SK-MEL-5 (cell line): ENCODE measurements around the gene GDI1.

GRCh38 chrX:153829302-153829776, 1.0 kb downstream of the PDZD4 start:
RAMPAGE:
- cytosol, long total RNA = no peak
- long total RNA = no peak
- nucleus, long total RNA = no peak

DNA sequence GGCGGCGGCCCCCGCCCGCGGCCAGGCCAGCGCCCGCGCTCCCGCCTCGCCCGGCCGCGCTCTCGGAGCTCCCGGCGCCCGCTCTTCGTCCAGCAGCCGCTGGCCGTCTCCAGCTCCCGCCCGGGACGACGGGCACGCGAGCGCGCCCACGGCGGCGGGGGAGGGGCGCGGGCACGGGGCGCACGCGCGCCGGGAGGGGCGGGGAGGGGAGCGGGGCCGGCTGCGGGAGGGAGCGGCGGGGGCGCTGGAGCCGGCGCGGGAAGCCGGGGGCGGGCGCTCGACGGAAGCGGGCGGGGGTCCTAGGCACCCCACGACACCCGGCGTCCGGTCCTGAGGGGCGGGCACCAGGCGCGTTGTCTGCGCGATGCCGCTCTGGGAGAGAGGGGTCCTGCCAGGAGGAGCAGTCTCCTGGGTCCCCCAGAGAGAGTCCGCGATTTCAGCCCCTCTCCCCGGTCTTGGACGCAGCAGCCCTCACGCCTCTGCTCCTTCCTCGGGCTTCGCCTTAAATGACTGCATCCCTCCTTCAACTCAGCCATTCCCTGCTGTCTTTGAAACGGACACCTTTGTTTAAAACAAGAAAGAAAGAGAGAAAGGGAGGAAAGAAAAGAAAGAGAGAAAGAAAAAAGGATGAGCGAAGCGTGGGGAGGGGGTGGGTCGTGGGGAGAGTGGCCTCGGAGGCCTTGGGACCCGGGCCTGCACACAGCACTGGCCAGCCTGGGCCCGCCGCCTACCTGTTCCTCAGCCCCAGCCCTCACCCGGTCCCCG, 615 bp upstream of the PDZD4 start:
RAMPAGE:
- cytosol, long total RNA = no peak
- long total RNA = no peak
- nucleus, long total RNA = no peak

RAMPAGE:
- cytosol, long total RNA = no peak
- long total RNA = no peak
- nucleus, long total RNA = no peak
Measured at GRCh38 chrX:153903555-153903837, 977 bp upstream of the AVPR2 start.

DNA sequence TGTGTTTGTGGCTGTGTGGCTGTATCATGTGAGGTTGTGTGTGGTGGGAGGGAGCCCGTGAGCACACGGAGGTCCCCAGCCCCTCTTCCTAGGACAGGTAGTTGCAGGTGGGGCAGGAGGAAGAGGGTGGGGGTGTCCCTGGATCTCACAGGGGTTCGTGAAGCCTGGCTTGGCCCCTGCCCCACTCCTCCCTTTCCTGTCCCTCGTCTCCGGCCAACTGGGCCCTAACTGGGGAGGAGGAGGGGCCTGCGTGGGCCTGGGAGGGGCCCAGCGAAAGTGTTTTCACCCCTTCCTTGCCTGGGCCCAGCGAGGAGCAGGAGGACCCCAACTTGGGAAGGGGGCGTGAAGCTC, 470 bp upstream of the AVPR2 start:
RAMPAGE:
- cytosol, long total RNA = no peak
- long total RNA = no peak
- nucleus, long total RNA = no peak

RAMPAGE:
- cytosol, long total RNA = no peak
- long total RNA = no peak
- nucleus, long total RNA = no peak
Measured at GRCh38 chrX:153943287-153943754, 1.1 kb downstream of the RENBP start.

RAMPAGE:
- cytosol, long total RNA = no peak
- long total RNA = no peak
- nucleus, long total RNA = no peak
Measured at GRCh38 chrX:153954113-153954775, 9.8 kb upstream of the RENBP start.

DNA sequence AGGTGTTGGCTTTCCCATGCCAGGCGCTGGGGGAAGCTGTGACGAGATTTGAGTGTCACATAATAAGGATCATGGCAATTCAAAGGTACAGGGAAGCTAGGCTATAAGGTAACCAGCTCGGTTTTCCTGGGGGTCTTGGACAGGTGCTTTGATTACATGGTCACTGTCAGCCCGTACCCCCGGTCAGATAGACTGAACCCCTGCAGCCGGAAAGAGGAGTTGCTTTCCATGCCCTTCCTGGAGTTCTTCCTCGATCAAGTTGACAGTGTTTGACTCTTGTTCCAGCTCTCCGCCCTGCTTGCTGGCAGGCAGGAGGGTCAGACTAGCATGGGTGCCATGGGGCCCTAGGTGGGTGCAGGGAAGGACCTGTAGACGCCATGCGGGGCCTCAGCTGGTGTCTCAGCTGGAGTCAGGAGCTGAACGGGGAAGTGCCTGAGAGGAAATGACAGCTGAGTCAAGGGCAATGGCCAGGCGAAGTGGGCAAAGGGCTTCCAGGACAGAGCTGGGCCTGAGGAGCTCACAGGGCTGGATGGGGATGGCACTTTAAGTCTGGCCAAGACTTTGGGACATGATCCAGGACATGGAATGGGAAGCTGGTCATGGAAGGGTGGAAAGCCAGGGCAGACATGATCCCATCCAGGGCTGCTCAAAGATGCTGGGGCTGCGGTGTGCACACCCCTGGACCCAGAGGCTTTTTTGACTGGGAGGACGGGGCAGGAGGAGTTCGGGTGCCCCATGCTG, 1.6 kb downstream of the TMEM187 start:
RAMPAGE:
- cytosol, long total RNA = no peak
- long total RNA = no peak
- nucleus, long total RNA = no peak

RAMPAGE:
- cytosol, long total RNA = no peak
- long total RNA = no peak
- nucleus, long total RNA = no peak
Measured at GRCh38 chrX:154012696-154012833, 7.1 kb downstream of the IRAK1 start.

RAMPAGE:
- cytosol, long total RNA = no peak
- long total RNA = no peak
- nucleus, long total RNA = no peak
Measured at GRCh38 chrX:154014170-154014679, 5.5 kb downstream of the IRAK1 start.

GRCh38 chrX:154084378-154085146, 13.0 kb downstream of the MECP2 start:
RAMPAGE:
- cytosol, long total RNA = no peak
- long total RNA = no peak
- nucleus, long total RNA = no peak

RAMPAGE:
- cytosol, long total RNA = no peak
- long total RNA = no peak
- nucleus, long total RNA = no peak
Measured at GRCh38 chrX:154116252-154116866, 18.8 kb upstream of the MECP2 start.

RAMPAGE:
- cytosol, long total RNA = no peak
- long total RNA = no peak
- nucleus, long total RNA = no peak
Measured at GRCh38 chrX:154121390-154121747, 22.7 kb upstream of the OPN1LW start.

DNA sequence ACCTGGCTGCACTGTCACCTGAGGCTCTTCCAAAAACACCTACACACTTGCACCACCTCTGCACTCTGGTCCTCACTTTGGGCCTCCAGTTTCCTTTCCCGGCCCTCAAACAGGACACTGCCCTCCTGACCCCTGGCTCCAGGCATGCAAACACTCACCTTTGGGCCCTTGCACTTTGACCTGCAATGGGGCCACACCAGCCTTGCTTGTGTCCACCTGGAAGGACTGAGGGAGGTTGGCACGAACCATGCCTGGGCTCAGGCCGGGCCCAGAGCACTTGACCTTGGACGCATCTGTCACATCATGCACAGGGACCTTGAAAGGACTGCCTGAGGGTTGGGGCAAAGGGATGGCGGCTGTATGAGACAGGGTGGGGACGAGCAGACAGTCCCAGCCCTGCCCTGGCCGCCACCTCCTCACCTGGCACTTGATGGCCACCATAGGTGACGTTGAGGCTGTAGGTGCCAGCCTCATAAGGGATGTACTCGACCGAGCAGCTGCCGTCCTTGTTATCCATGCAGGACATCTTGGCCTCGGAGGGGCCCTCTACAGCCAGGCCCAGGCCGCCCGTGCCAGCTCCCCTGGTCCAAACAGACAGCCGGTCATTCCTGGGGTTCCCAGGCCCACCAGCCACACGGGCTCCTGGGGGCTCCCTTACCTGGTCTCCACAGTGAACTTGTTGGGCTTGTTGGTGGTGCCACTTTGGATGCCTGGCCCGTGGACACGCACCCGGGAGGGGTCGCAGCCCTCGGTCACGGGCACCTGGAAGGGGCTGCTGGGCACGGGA, 15.4 kb downstream of the FLNA start:
RAMPAGE:
- cytosol, long total RNA = no peak
- long total RNA = no peak
- nucleus, long total RNA = no peak

RAMPAGE:
- cytosol, long total RNA = no peak
- long total RNA = no peak
- nucleus, long total RNA = no peak
Measured at GRCh38 chrX:154381124-154381994, 2.3 kb downstream of the EMD start.

DNA sequence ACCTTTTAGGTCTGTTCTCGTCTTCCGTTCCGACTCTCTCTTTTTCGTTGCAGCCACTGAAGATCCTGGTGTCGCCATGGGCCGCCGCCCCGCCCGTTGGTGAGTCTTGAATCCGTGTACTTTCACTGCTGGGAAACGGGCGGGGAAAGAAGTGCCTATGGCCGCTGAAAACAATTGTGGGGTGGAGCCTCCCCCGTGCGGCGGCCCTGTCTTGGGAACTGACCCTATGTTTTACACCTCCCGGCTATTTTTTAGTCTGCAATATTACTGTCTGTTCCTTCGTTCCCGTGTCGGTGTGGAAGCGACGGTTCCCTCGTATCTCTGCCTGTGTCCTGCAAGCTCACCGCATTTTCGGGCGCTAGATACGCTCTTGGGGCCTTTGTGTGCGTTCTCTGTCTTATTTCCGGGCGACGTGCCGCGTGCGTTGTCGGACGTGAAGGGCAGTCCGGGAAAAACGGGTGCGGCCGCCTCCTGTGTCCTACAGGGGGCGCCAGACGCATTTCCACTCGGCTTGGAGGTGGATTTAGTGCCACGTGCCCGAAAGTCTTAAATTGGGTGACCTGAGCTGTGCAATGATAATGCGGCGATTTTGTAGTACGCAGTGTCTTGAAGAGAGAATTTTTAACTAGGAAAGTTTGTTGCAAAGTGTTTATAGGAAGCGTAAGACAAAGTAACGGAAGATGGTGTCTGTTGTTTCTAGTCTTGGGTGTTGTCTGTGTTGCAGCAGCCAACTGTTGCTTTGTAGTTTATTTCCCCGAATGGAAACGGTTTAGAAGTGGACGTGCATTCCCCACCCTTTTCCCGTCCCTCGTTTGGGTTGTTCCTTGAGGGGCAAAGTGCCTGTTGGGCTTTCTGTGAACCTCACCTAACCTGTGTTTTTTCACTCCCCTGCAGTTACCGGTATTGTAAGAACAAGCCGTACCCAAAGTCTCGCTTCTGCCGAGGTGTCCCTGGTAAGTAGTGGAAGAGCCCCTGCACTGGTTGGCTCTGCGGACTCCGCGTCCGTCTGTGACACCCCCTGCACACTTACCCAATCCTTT, 587 bp downstream of the RPL10 start:
RAMPAGE:
- cytosol, long total RNA = start-site peak on the minus strand centred at position 381 of the sequence, 73 bp wide, 33 and 48 reads in 2 replicates
- long total RNA = start-site peak on the minus strand centred at position 401 of the sequence, 33 bp wide, 11 and 31 reads in 2 replicates
- nucleus, long total RNA = start-site peak on the minus strand centred at position 414 of the sequence, 58 bp wide, 90 and 37 reads in 2 replicates; start-site peak on the plus strand centred at position 521 of the sequence, 116 bp wide, 299 and 119 reads in 2 replicates

DNA sequence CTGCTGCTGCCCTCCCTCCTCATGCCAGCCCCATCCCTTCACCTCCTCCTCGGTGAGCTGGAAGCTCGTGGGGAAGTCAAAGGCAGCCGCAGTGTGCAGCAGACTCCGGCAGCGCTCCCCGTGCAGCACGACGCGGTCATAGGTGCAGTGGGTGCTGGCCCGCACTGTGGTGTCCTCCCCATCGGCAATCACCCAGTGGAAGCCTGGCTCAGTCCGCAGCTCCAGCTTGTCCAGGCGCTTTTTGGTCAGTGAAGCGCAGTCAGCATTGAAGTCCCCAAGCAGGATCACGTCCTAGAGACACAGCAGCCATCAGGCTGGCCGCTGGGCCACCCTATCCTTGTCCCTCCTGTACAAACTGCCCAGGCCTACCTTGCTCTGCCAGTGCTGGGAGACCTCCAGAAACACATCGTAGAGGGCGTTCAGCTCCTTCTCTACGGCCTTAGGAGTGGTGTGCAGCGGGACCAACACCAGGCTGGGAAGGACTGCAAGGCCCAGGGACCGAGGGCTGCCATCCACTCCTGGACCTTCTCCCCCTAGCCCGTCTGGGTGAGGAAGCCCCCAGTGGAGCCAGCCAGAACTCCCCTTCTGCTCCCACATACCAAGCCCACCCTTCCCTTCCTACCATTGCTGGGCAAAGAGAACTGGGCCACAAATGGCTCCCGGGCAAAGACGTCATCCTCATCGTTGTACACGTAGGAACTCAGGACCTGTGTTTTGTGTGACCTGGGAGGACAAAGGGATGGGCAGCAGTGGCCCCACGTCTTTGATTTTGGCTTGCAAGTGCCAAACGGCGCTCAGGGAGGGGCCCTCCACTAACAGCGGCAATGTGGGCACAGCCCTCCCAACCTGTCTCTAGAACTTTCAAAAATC, 5.0 kb downstream of the RPL10 start:
RAMPAGE:
- cytosol, long total RNA = no peak
- long total RNA = no peak
- nucleus, long total RNA = no peak

GRCh38 chrX:154413514-154414321, 2.4 kb downstream of the TAFAZZIN start:
RAMPAGE:
- cytosol, long total RNA = no peak
- long total RNA = no peak
- nucleus, long total RNA = no peak

RAMPAGE:
- cytosol, long total RNA = start-site peak on the plus strand at chrX:154437157-154437165, 91 and 151 reads in 2 replicates
- long total RNA = start-site peak on the plus strand at chrX:154437156-154437185, 153 and 94 reads in 2 replicates
- nucleus, long total RNA = no peak
Measured at GRCh38 chrX:154436410-154437327, at the start of gene GDI1. TSS of gene GDI1 (plus strand) at chrX:154437154.

DNA sequence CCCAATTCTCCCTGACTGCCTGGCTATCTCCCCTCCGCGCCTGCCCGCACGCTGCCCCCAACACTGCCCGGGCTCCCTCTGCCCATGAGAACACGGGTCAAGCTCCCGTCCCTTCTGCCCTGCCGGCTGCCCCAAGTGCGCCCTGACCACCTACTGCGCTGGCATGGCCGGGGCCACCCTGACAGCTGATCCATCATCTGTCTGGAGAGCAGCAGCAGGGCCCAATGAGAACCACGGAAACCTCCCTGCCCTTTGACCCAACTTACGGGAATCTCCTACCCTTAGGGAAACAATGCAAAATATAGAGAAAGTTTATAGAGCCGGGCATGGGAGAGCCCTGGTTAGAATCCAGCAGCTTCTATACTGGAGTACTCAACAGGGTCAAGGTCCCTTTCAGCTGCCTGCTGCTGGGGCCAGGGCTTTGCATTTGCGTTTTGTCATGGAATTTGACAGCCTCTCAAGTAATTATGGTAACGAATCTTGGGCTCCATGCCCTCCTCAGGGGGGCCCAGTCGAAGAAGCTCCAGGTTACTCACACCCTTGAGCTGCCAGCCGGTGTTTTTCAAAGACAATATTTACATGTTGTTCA, 1.3 kb upstream of the FAM3A start:
RAMPAGE:
- cytosol, long total RNA = no peak
- long total RNA = no peak
- nucleus, long total RNA = no peak

GRCh38 chrX:154531885-154532555, 14.6 kb downstream of the G6PD start:
RAMPAGE:
- cytosol, long total RNA = no peak
- long total RNA = no peak
- nucleus, long total RNA = no peak